Astrocyte (in vitro differentiated cells and primary cell): ENCODE results near the gene ATP4B.

- PRO-cap = no peak
- RRBS, 2 experiments = no CpG with 5 or more reads among the region's 25 CpGs
Measured at GRCh38 chr13:113154316-113154706, 4.1 kb upstream of the PROZ start.

- PRO-cap = no peak
- RRBS, 2 experiments = no CpG with 5 or more reads among the region's 8 CpGs
Measured at GRCh38 chr13:113216173-113217092, 7.0 kb downstream of the CUL4A start.

DNA sequence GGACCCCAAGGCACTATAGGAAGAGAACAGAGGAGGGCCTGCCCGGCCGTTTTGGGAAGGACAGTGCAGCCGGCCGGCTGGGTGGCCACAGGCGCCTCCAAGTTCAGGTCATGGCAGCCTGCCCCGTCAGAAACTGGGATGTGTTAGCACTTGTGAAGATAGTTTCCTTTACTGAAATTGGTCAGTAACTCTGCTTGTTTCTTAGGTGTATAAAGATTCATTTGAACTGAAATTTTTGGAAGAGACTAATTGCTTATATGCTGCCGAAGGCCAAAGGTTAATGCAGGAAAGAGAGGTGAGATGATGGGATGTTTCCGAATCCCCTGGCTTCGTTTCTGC lies 24.2 kb downstream of the CUL4A start:
- PRO-cap = no peak
- RRBS, 2 experiments = no CpG with 5 or more reads among the region's 9 CpGs

DNA sequence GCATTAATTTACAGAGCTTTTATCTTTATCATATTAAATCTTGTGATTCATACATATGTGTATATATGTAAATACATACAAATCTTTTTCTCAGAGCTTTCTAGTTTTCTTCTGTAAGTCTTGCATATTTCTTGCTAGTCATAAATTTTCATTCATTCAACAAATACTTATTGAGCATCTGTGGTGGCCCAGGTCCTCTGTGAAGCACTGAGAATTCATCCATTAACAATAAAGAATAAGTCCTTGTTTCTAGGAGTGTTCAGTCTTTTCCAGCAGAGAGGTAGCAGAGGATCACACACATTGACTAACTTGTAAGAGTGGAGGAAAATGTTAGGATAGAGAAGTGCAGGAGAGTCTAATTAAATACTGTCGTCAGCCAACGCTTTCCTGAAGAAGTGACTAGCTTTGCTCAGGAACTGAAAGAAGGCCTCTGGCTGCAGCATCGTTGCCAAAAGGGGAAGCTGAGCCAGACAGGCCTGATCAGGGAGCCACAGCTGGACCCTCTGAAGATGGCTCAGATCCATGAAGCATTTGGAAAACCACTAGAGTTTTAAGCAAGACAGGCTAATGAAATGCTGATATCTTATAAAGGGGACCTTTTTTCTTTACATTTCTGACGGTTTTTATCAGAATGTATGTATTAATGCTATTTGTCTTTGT lies 38.5 kb upstream of the LAMP1 start:
- PRO-cap = no peak
- RRBS, 2 experiments = no CpG with 5 or more reads among the region's 4 CpGs

DNA sequence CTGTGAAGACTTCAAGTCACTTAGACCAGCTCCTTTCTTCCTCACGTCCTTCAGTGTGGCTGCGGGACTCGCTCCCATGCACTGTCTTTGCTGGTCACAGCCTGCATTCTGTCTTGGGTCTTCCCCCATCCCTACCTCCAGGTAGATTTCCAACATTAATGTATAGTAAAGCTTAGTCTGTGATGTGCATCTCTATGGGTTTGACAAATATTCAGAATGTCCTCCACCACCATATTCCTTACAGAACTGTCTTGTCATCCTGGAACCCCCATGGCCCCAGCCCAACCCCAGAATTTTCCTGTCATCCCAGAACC lies 6.8 kb upstream of the LAMP1 start:
- PRO-cap = no peak
- RRBS, 2 experiments = no CpG with 5 or more reads among the region's 3 CpGs

DNA sequence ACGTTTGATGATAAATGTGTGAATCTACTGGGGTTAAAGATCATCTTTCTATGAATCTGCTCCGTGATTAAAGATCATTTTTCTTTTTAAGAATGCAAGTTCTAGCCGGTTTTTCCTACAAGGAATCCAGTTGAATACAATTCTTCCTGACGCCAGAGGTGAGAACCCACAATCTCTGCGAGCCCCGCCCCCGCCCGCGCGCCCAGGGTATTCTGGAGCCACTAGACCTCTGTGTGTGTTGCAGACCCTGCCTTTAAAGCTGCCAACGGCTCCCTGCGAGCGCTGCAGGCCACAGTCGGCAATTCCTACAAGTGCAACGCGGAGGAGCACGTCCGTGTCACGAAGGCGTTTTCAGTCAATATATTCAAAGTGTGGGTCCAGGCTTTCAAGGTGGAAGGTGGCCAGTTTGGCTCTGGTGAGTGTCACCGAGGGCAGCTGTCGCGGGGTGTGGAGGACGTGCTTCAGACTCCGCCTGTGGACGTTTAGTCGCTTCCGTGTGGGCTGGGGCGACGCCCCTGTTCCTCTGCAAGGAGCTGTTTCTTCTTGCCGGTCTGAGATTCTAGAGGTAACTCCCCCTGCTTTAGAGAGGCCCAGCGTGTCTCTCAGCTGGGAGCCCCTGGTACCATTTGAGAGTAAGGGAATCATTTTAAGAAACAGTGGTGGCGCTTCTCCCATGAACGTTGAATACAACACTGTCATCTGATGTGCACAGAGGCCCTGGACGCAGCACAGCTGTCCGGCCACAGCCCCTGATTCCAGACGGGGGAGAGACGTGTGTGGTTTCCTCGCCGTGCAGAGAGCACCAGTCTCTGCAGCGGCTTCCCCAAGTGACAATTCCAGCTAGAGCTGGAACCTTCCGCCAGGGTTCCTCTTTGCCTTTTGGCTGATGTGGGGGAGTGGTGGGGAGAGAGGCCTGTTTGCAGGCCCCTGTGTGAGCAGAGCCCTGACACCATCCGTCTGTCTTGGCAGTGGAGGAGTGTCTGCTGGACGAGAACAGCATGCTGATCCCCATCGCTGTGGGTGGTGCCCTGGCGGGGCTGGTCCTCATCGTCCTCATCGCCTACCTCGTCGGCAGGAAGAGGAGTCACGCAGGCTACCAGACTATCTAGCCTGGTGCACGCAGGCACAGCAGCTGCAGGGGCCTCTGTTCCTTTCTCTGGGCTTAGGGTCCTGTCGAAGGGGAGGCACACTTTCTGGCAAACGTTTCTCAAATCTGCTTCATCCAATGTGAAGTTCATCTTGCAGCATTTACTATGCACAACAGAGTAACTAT lies 24.7 kb downstream of the LAMP1 start:
- PRO-cap = no peak
- RRBS, 2 experiments = no CpG with 5 or more reads among the region's 54 CpGs

DNA sequence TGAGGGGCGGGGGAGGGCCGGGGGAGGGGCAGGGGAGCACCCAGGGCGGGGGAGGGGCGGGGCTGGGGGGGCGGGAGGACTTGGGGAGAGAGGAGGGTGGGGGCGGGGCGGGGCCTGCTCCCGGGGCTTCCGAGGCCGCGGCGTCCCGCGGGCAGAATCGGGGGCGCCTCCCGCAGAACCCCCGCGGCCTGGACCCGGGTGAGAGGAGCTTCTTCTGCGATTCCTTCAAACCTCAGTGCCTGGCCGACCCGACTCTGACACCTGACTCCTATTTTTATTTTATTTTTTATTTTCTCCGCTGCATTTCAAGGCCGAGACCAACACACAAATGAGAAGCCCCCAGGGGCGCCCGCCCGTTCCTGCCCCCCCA lies 409 bp upstream of the GRTP1 start:
- PRO-cap = no peak
- RRBS, 2 experiments = 1 to 3% methylated on average over 12 of the region's 28 CpGs

GRCh38 chr13:113421558-113422248 lies 31.6 kb downstream of the ADPRHL1 start:
- PRO-cap = no peak
- RRBS, 2 experiments = 77 to 83% methylated on average over 3 of the region's 19 CpGs

DNA sequence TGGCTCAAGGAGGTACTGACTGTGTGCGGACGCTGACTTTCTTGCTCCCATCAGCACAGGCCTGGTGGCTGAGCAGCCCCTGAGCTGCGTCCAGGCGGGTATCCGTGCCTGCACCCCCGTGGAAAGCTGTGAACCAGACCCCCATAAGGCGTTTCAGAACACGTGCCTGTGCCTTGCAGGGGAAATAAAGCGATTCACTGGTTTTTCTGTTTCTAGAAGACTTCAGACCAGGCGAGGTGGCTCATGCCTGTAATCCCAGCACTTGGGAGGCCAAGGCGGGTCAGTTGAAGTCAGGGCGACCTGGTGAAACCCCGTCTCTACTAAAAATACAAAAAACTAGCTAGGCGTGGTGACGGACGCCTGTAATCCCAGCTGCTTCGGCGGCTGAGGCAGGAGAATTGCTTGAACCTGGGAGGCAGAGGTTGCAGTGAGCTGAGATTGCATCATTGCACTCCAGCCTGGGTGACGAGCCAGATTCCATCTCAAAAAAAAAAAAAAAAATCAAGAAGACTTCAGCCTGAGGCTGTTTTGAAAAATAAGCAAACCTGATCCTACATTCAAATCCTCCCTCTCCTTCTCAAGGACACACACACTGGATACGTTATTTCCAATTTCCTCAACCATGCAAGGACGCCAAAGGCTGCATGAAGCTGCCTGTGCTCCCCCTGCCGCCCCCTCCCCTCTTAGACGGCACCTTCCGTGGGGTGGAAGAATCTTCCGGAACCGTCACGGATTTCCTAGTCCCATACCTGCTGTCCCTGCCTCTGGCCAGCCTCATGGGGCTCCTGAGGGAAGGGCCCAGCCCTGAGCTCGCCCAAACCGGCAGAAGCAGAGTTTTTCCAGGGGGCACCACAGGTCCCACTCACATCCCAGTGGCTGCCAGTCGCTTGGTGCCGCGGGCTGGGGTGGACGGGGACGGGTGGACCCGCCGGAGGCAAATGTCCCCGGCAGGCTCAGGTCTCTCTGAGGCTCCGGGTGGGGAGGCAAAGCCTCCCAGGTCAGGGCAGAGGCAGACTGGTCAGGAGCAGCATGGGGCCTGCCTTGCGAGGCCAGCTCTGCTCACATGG lies 25.2 kb downstream of the ADPRHL1 start:
- PRO-cap = no peak
- RRBS, 2 experiments = 80 to 88% methylated on average over 1 to 7 of the region's 39 CpGs

DNA sequence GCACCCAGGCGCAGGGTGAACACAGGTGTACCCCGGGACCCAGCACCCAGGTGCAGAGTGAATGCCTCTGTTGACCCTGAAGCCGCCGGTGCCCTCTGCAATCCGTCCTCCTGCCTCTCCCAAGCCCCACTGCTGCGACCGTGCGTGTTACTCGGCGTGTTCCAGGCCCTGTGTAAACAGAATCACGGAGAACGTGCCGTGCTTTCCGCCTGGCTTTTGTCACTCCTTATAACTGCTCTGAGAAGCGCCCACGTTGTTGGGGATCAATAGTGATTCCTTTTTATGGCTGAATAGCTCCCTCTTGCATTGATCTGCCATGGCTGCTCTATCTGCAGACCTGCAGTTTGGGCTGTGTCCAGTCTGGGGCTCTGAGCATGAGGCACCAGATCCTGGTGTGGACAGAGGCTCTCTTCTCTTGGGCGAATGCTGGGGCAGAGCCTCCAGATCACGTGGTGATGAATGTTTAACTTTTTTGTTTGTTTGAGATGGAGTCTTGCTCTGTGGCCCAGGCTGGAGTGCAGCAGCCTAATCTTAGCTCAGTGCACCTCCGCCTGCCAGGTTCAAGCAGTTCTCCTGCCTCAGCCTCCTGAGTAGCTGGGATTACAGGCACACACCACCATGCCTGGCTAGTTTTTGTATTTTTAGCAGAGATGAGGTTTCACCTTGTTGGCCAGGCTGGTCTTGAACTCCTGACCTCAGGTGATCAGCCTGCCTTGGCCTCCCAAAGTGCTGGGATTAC lies 15.8 kb downstream of the ADPRHL1 start:
- PRO-cap = no peak
- RRBS, 2 experiments = 94 to 97% methylated on average over 3 of the region's 19 CpGs

DNA sequence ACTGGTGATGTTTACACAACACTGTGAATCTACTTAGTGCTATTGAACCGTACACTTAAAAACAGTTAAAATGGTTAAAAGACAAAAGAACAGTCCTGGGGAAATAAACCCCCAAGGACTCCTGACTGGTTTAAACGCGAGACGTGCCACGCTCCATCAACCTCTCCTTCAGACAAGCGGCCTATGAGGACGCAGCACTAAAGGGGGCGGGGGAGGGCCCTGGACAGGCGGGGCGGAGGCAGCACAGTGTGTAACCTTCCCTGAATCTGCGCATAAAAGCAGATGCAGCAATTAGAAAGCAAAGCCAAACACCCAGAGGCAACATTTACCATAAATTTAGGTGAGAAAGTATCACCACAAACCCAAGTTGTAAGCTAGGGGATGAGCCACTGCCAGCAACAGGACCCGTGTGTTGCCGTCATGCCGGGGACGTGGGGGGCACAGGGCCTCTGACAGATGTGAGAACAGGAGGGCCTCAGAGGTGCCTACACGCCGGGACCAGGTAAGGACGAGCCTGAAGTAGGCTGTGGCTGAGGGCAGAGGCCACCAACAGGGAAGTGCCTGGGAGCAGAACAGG lies 15.3 kb upstream of the ADPRHL1 start:
- PRO-cap = no peak
- RRBS, 2 experiments = 27 to 56% methylated on average over 4 of the region's 18 CpGs

DNA sequence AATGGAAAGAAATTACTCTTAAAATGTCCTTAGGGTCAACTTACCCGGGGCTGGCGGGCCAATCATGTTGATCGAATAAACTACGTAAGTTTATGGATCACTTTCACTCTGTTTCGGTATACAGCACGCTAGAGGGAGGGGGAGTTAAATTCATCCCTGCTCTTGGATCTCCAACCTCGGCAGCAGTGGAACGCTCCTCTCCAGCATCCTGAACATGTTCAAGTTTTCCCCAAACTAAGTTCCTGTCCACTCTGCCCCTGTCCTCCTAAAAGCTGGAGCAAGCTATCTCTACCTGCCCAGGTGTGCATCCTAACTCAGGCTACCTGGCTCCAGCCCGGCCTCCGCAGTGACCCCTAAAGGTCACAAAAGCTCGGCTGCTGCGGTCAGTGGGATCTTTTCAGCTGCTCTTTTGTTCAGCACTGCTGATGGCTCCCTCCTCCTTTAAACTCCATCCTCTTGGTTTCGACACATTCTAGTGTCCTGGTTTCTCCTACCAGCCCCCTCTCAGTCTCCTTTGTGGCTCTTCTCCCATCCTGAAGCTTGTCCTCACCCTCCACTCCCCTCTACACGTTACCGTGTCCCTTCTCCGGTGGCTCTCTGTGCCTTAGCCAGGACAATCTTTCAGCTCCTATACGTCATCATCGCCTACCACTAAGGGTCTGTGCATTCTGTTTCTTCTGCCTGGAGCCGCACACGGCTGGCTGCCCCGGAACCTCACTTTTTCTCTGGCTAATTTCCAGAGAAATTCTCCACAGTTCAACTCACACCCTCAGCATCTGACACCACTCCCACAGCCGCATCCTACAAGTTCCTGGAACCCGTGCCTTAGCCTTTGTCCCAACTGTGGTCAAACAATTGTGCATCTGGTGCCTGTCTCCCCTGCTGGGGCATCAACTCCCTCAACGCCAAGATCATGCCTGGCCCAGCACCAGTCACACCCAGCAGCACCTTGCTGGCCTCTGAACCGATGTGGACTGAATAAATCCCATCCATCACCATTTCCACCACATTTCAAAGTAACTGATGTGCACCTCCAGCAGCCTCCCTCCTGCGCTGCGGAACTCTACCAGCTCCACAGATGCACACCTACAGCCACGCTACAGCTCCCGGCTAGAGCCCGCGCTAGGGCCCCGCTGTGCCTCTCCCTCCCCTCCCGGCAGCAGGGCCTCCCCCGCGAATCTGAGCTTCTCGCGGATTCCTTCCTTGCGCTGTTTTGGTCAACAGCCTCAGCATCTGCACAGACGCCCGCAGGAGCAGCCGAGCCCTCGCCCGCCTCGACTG lies 1.0 kb downstream of the DCUN1D2 start:
- PRO-cap = unidirectional peak, plus-strand start at position 1,238 of the sequence
- RRBS, 2 experiments = 2% methylated on average over 5 to 9 of the region's 44 CpGs

DNA sequence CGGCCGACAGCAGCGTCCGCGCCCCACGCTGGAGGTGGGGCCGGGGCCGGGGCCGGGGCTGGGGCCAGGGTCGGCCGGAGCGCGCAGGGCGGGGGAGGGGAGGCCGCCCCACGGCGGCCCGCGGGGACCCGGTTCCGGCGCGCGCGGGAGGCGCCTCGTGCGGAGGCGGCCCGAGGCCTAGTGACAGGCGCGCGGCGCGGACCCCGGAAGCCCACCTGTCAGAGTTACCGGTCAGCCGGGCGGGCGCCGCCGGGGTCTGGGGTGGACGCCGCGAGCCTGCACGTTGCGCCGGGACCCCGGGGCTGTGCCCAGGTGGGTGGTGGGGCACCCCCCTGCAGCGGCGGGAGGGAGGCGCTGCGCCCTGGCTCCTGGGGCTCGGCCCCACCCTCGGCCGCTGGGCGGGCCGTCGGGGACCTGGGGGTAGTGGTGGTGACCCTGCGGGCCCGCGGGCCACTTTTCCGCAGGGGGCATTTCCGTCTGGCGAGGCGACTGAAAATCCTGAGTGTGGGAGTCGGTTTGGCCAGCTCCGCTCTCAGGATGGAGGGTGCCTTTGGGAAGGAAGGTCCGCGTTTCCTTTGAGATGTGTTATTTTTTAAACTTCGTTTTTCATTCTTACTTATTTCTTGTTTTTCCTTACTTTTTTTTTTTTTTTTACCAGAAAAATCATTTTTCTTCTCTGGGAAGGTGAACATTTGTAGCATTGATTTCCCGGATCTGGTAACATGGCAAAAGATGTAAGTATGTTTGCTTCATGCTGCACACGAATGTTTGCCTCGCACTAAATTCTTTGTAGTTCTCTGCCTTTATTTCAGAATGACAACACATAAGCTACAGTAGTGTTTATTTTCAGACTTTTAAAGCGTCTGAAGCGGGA lies 800 bp downstream of the TFDP1 start:
- PRO-cap = no peak
- RRBS, 2 experiments = 2 to 3% methylated on average over 20 of the region's 76 CpGs

DNA sequence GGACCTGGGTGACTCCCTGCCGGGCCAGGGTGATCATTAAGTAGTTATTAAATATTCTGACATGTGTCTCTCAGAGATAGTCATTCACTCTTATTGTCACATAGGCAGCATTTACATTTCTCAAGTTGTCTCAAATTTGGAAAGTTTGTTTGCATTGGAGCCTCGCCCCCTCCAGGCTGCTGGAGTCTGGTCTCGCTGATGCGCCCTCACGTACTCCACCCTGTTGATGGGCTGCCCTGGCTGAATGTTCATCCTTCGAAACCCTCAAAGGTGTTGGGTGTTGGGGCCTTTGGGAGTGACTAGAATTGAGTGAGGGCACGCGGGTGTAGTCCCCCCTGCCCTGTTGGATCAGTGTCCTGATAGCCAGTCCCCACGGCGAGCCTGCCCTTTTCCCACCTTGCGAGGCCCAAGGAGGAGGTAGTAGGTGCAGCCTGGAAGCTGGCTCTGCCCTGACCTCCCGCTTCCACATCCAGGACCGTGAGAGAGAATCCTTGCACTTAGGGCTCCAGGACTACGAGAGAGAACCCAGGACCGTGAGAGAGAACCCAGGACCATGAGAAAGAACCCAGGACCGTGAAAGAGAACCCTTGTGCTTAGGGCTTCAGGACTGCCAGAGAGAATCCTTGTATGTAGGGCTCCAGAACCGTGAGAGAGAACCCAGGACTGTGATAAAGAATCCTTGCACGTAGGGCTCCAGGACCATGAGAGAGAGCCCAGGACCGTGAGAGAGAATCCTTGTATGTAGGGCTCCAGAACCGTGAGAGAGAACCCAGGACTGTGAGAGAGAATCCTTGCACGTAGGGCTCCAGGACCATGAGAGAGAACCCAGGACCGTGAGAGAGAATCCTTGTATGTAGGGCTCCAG lies 15.0 kb downstream of the TFDP1 start:
- PRO-cap = no peak
- RRBS, 2 experiments = no CpG with 5 or more reads among the region's 22 CpGs

GRCh38 chr13:113640555-113641135 lies 17.4 kb downstream of the ATP4B start:
- PRO-cap = no peak
- RRBS, 2 experiments = no CpG with 5 or more reads among the region's 9 CpGs

GRCh38 chr13:113657965-113658267 lies at the start of gene ATP4B:
Gene ATP4B, minus strand, starts transcription at chr13:113658198.
- PRO-cap = no peak
- RRBS, 2 experiments = no CpG with 5 or more reads among the region's 19 CpGs

GRCh38 chr13:113777518-113777795 lies 18.4 kb downstream of the TMEM255B start:
- PRO-cap = no peak
- RRBS, 2 experiments = 6% methylated on average over 4 of the region's 10 CpGs; no CpG with 5 or more reads in 1 of the 2 experiments

DNA sequence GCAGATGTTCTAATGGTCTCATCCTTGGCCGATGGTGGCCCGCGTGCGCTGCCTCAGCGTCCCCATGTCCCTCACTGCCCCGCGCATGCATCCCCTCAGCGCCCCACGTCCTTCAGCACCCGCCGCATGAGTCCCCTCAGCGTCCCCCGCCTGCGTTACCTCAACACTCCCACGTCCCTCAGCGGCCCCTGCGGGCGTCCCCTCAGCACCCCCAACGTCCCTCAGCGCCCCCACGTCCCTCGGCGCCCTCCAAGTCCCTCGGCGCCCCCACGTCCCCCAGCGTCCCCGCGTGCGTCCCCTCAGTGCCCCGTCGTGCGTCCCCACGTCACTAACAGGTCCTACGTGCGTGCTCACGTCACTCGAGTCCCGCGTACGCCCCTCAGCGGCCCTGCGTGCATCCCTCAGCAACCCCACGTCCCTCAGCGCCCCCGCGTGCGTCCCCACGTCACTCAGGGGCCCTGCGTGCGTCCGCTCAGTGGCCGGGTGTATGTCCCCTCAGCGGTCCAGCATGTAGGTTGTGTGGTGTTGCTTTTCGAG lies 19.4 kb upstream of the GAS6 start:
- PRO-cap = no peak
- RRBS, 2 experiments = no CpG with 5 or more reads among the region's 55 CpGs

GRCh38 chr13:113930860-113931424 lies 42.9 kb downstream of the C13orf46 start:
- PRO-cap = no peak
- RRBS, 2 experiments = 80% methylated on average over 1 of the region's 23 CpGs; no CpG with 5 or more reads in 1 of the 2 experiments

DNA sequence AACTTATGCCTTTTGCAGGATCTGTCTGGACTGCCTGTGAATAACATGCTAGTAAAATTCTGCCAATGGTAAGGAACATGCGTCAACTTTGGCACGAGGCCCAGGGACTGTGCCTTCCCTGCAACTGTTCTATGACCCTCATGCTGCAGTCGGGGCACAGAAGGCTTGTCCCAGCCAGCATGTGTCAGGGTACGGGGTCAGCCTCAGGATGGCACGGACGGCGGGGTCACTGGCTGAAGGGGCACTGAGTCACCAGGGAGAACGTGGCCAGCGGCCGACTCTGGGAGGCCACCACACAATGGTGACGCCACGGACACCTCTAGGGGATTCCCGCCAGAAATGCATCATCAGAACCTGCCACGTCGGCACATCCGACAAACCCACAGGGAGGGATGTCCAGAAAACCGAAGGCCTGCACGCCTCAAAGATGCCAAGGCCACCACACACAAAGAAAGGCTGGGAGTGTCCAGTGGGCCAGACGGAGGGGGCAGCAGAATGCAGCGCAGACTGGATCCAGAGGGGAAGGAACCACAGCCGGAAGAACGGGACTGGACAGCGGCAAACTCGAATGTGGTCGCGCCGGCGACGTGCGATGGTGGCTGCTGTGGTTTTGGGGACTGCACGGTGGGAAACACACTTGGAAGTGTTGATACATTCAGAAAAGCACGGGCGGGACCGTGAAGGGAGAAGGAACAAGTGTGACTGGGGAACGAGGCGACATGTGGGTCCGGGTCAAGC lies 24.6 kb upstream of the C13orf46 start:
- PRO-cap = no peak
- RRBS, 2 experiments = 97 to 98% methylated on average over 7 of the region's 37 CpGs